A172 (cell line): ENCODE data around the gene ARID5A.

- RAMPAGE, long total RNA = no peak
These were observed 46.9 kb downstream of the MRPS5 start for GRCh38 chr2:95074548-95075222.

- RAMPAGE, long total RNA = no peak
These were observed 3.1 kb downstream of the PROM2 start for GRCh38 chr2:95277131-95278018.

GRCh38 chr2:95389605-95390469 lies 12.7 kb upstream of the FAHD2A start:
- RAMPAGE, long total RNA = no peak

DNA sequence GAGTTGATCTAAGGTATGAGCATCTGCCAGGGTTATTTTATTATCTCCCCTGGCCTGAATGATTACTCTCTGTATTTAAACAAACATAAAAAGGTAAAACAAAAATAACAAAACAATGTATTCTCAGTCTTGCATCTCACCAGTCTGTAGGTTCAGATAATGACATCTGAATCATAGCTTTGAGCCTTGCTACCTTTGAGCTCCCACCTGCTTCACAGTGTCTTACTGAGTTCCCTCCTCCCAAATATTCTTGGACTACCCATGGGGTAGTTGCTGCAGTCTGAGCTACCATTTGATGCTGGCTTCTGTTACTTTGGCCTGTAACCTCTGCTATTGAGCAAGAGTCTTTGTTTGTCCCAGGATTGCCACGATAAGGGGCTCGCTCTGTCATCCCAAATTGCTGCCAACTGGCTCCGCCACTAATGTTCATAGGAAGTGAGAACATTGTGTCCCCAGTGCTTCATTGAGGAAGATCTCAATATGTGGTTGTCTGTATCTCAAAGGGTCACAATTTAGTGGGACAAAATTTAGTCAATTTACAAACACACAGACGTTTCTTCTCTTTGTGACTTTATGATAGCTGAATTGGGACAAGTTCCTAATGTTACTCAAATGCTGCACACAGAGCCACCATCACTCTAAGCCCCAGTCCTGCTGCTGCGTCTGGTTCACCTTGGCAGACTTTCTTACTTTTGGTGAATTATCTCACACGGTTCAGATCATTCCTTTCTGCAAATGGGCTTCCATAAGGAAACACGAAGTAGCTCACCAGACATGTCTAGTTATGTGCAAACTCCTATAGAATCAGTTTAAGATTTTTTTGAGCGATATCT lies 103.9 kb downstream of the TRIM43 start:
- RAMPAGE, long total RNA = no peak

DNA sequence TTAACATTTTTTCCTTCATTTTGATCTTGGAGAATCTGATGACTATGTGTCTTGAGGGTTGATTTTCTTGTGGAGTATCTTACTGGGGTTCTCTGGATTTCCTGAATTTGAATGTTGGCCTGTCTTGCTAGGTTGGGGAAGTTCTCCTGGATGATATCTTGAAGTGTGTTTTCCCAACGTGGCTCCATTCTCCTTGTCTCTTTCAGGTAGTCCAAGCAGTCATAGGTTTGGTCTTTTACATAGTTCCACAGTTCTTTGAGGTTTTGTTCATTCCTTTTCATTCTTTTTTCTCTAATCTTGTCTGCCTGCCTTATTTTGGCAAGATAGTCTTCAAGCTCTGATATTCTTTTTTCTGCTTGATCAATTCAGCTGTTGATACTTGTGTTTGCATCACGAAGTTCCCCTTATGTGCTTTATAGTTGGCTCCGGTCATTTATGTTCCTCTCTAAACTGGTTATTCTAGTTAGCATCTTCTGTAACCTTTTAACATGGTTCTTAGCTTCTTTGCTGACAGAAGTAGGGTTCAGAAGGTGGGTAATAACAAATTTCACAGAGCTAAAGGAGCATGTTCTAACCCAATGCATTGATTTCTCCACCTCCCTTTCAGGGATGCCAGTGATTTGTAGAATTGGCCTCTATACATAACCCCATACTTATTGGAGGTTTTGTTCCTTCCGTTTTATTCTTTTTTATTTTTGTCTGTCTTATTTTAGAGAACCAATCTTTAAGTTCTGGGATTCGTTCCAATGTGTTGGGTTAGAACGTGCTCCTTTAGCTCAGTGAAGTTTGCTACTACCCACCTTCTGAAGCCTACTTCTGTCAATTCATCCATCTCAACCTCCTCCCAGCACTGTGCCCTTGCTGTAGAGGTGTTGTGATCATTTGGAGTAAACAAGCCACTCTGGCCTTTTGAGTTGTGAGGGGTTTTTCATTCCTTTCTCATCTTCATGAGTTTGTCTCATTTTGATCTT lies 166.7 kb downstream of the ANKRD36C start:
- RAMPAGE, long total RNA = no peak

DNA sequence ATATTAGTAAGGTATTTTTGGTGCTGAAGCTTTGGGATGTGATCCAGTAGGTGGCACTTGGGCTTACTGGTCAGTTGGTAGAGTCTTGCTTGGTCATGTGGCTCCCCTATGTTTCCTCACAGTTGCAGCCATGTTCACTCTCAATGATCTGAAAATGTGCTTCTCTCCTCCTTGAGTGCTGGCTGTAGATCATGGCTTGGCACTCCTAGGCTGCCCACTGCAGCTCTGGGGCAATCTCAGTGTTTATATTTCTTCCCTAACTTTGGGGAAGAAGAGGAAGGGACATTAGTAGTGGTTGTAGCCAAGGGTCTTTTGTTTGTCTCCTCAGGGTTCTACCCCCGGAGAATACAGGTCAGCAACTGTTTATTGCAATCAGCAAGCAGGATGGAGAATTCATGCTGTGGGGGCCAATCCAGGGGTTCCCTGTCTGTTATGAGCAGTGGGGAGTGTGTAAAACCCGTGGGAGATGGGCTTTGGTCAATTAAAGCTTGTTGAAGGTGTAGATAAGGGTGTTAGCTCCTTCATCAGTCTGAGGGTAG lies 163.1 kb downstream of the ANKRD36C start:
- RAMPAGE, long total RNA = no peak

GRCh38 chr2:96011077-96011296 lies 19.4 kb upstream of the ANKRD36C start:
- RAMPAGE, long total RNA = no peak

DNA sequence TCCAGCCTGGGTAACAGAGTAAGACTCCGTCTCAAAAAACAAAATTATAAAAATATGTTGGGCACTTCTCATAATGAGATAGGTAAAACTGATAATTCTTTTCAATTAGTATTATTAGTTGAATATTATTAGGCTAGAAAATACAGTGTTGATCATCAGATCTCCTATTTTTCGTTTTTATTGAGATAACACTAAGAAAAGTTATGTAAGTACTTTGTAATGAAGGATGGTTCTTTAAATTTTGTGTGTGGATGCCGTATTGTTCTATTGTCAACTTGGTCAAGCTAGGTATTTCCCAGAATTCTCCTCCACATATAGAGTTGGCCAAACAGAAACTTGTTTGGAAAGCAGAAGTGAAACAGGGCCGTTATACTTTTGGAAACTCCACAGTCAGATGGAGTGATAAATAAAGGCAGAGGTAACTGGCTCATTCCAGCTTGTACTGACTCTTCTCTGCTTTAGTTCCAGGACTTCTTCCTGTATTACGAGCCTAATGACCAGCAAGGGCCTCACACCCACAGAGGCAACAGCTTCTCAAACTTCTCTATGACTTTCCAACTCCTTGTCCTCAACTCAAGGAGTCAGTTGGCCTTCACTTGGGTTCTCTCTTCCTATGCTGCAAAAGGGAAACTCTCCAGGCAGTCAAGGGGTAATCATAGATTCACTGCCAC lies 16.4 kb upstream of the STARD7 start:
- RAMPAGE, long total RNA = no peak

GRCh38 chr2:96234150-96234750 lies 25.6 kb upstream of the STARD7 start:
- RAMPAGE, long total RNA = no peak

DNA sequence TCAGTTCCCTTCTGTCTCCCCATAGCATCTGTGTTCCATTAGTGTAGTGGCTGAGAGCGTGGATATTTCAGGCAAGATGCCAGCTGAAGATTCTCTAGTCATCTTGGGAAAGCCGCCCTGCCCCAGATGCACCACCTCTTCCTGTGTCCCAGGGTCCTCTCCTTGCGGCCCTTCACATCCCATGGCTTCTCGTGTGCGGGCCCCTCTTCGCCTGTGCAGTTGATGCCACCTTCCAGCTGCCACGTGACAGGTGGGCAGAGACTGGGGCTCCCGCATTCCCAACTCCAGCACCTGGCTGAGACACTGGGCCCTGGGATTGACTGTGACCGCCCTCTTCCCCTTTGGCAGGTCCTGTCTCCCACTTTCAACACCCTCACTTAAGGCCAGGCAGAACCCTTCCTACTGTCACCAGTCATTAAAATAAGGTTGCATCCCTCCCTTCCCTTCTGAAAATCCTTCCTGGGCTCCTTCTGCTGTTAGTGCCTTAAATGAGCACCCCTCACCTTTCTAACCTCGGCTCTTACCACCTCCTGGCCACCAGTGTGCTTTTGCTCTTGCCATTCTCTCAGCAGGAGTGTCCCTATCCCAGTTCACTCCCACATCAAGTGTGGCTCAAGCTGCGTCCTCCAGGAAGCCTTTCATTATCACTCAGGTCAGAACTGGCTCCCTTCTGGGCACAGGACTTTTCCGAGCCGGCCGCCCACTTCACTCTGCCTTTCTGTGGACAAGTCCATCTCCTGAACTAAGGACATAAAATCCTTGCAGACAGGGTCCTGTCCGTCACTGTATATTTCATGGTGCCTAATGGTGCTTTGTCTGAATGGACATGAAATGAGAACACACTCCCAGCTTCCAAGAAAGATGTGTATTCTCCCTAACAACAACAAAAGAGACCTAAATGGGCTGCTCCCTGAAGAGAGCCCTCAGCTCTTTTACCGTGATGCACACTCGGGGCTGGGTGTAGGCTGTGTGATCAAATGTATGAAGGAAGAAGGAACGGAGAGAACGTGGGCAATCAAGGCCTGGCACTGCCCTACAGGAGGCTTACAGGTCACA lies 15.7 kb downstream of the TMEM127 start:
- RAMPAGE, long total RNA = no peak

DNA sequence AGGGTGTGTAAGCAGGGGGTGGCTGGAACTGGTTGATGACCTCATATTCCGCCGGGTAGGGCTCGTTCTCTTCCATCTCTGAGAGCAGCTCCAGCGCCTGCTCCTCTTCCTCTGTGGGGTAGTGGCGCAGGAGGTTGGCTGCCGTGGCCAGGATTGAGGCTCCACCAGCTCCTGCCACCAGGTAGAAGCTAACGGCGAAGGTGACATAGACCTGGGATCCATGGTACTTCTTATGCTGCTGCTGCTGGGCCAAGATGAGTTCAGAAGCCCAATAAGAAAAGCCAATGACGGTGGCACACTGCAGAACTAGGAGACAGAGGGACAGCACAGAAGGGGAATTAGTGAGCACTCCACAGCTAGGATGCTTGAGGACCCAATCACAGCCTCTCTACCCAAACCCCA lies 12.0 kb downstream of the TMEM127 start:
- RAMPAGE, long total RNA = no peak

DNA sequence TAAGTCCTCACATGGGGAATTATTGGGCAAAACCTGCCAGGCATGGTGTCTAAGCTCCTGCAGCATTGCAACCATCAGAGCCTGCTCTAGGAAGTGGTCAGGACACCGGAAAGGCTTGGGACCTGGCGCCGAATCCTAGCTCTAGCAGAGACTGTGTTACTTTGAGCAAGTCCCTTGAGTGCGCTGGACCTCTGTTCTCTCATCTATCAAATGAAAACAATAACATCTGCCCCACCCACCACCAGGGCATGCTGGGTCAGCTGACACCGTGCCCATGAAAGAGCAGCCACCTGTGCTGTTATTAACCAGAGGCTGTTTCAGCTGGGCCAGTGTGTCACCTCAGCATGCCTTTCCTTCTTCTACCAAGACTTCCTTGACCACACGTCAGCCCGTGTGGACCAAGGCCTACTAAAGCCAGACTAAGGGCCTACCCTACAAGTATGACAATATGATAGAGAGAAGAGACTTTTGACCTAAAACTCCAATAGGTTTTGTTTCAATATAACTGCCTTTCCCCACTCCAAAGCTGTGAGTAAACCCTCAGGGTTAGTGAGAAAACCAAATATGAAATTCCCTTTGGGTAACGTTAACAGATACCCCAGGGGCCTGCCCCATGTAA lies 6.1 kb downstream of the TMEM127 start:
- RAMPAGE, long total RNA = no peak

GRCh38 chr2:96531521-96532621 lies 4.7 kb upstream of the ARID5A start:
- RAMPAGE, long total RNA = no peak

DNA sequence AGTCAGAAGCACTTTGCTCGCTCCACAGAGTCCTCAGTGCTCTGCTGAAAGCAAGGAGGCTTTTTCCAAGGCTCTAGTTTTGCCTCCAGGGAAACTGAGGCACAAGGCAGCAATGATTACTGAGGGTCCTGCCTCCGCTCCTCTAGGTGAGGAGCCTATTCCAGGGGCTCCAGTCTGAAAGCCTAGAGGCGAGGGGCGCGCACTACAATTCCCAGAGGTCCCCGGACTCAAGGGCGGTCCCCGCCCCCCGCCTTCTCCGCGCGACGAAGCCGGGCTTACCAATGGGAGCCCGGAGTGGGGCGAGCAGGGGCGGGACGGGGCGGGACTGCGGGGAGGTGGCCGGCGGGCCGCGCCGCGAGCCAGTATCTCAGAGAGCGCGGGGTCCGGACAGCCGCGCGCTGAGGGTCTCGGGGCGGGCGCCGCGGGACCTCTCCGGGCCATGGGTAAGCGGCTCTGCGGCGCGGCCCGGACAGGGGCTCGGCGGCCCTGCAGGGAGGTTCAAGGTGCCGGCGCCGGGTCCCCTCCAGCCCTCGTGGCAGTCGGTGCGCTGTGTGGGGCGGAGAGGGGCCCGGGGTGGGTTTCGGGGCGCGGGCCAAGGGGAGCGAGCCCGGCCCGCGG lies at the start of gene ARID5A:
Gene ARID5A, plus strand, starts transcription at position 365 of the 618 bp plus-strand sequence.
- RAMPAGE, long total RNA = no peak

GRCh38 chr2:96636575-96637723 lies 1.2 kb downstream of the KANSL3 start:
- RAMPAGE, long total RNA = no peak

- RAMPAGE, long total RNA = no peak
These were observed 22.6 kb downstream of the FER1L5 start for GRCh38 chr2:96665082-96665611.

GRCh38 chr2:96759347-96759948 lies 1.3 kb upstream of the CNNM4 start:
- RAMPAGE, long total RNA = no peak

DNA sequence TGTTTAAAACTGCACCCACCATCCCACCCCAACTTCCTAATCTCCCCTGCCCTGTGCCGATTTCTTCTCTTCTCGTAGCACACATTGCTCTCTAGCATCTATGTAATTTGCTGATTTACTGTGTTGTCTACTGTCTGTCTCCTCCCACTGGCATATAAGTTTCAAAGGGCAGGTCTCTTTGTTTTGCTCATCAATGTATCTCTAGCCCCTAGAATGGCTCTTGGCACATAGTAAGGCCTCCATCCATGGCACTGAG lies 5.7 kb downstream of the CNNM4 start:
- RAMPAGE, long total RNA = no peak

DNA sequence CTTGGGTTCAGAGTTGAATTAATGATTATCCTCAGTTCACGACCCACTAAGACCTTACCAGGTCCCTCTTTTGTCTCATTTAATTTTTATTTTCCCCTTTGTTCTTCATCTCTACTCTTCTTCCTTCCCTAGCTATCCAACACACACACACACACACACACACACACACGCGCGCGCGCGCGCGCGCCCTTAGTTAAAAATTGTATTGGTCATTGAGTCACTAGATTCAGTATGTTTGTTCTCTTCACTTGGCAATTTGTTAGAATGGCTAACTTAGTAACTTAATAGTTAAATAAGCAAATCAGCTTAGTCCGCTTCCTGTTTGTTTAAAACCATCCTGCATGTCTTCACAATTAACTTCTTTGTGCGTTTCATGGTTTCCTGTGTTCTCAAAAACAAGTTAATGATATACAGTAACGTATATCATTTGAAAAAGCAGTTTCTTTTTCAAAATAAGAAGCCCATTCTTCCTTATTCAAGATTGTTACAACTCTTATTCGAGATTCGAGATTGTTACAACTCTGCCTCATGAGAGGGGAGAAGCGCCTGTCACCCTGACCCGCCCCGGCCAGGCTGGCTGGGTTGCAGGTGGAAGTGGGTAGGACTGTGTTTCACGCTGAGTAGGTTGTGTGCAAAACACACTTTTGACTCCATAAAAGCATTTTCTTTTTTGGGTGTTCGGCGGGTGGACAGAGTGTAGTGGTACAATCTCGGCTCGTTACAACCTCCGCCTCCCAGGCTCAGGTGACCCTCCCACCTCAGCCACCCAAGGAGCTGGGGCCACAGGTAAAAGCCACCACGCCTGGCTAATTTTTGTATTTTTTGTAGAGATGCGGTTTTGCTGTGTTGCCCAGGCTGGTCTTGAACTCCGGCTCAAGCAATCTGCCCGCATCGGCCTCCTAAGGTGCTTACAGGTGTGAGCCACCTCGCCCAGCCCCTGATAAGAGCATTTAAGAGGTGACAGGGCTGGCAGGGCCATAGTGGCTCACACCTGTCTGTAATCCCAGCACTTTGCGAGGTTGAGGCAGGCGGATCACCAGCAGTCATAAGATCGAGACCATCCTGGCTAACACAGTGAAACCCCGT lies 9.4 kb upstream of the CNNM3 start:
- RAMPAGE, long total RNA = no peak

DNA sequence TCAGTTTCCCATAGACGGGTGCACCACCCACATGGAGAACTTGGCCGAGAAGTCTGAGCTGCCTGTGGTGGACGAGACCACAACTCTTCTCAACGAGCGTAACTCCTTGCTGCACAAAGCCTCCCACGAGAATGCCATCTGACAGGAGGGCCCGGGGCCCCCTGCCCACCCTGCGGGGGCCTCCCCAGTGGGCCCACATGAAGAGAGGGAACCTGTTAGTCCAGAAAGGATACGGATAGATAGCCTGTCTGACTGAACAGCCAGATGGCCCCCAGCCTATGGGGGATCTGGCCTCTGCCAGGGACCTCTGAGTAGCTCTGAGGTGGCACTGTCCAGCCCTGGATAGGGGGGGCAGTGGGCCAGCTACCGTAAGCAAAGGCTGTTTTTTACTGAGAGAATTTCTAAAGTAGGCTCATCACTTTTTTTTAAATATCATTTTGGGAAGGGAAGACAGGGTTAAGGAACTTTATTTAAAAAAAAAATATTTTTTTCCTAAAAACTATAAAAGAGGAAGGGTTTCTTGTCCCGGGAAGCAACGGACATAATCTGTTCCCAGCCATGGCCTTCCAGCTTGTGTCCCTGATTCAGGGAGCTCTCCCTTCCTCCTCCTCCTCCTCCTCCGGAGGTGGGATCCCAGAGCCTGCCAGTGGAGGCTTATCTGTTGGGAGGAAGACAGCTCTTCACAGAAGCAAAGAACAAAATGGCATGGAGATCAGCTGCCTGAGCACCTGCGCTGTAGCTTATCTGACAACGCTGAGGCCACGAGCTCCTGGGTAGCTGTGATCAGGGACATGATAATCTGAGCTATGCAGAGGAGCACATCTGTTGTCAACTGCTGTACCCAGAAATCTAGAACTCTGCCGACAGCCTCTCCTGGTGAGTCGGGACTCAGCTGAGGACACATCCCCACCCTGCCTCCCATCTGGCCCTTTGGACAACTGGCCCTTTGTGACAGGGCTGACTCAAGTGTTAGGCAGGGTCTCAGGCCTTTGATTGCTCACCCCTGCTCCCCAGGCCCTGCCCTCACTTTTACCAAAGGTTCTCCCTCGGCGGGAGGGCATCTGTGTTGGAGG lies 6.4 kb upstream of the CNNM3 start:
- RAMPAGE, long total RNA = no peak